ENCODE results near the genes TMEM158, LARS2 and FYCO1.

DNA sequence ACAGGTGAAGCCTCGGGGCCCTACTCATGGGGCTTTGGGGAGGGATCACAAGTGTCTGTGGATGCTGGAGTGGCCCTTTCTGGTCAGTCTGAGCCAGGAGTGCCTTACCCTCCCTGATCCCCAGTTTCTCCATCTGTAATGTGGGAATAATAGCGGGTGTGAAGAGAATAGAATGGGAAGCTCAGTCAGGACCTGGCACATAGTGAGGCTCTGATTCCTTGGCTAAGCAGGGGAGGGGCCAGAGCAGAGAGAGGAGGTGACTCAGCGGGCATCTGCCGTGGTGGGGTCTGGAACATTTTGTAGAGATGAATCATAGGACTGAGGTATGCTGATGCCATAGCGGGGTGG lies 11.1 kb downstream of the TGM4 start:
- PRO-cap = no peak

- PRO-cap = no peak
Observed at GRCh38 chr3:44974392-44975001, 1.5 kb downstream of the ZDHHC3 start.

DNA sequence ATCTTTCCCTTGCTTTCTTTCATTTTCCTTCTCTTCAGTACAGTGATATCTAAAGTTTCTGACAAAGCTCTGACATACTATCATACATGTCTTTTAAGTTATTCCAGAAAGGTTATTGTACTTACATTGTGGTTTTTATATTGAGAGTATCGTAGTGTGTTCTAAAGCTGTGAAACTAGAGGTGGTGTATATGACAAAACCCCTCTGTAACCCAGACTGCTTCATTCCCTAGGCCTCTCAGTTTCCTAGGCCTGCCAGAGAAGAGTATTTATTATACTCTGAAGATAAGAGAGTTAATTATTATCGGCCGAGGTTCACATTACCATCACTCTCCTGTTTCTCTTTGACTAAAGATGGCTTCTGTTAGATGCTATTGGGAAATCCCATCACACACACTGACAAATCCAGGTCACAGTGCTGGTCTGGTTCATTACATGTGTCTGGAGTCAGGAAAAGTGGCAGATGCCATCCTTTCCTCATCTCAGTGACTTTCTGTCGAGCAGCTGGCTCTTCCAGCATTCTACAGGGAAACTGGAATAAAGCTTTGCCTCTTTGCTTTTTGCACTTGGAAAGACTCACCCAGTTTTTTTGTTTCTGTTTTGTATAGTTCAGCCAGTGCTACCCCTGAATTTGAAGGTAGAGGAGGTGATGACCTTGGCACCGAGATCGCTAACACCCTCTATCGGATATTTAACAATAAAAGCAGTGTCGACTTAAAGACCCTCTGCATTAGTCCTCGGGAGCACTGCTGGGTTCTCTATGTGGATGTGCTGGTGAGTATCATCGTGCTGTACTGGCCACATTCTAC lies 20.6 kb downstream of the EXOSC7 start:
- PRO-cap = unidirectional peak, minus-strand start at position 244 of the sequence

GRCh38 chr3:45000625-45001384 lies 24.8 kb downstream of the EXOSC7 start:
- PRO-cap = no peak

DNA sequence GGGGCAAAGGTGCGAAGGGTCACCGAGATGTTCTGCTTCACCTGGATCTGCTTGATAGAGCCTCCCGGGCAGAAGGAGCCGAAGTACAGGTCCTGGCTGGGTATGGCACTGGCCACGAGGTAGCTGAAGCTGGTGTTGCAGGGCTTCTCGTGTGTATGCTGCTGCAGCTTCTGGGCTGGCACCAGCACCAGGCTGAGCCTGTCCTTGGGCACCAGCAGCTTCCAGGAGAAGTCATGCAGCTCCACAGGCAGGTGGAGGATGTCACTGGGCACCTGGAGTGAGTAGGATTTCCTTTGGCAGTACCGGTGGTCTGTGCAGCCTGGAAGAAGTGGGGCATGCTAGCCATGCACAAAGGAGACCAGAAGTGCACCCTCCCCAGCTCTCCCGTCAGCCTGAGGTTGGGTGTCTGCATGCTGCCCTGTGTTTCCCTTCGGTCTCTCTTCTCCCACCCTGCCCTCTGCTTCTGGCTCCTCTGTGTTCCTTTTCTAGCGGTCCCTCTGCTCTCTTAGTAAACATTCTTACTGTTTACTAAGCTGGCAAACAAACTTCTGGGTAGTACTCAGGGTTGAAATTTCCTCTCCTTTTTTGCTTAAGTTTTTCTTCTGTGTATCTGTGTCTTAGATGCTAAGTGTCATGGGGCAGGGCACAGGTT lies 52.7 kb downstream of the CDCP1 start:
- PRO-cap = no peak

GRCh38 chr3:45125353-45125816 lies 20.8 kb downstream of the CDCP1 start:
- PRO-cap = bidirectional peak, plus-strand start at chr3:45125954, minus-strand start at chr3:45125675

DNA sequence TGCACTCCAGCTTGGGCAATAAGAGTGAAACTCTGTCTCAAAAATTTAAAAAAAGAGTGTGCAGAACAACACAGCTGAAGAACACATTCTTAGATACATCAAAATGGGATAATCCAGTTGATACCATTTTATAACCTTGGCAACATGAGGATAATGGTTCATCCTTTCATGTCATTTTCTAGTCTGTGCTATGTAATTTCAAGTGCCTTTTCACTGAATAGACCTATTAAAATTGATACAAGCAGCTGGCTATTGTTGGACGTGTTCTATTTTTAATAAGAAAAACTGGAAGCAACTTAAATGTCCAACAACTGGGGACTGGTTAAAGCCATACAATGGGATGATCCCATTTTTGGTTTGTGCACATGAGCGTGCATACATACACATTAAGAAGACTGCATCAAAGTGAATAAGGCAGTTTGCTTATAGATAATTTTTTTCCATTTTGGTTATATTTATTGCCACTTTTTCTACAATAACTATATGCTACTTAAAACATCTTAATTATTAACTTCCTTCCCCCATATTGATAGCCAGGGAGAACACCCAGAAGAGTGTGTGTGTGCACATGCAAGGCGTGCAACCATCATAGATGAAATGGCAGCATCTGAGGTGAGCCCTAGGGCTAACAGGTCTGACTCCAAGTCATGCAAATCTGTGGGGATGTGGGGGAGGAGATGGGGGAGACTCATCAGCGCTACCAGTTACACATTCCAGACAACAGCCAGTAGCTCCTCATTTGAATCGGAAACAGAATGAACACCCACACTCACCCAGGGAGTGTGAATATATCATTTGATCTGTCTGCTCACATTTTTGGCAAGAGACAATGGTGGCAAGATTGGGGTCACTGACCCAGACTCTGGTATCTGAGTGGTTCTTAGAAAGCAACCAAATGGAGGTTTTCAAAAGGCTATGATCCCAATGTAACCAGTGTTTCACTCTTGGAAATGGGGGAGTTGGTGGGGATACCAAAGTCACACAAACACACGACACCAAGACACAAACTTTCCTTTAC lies 2.7 kb downstream of the CDCP1 start:
- PRO-cap = no peak

GRCh38 chr3:45166647-45167936 lies 20.9 kb upstream of the CDCP1 start:
- PRO-cap = unidirectional peak, minus-strand start at chr3:45167659

DNA sequence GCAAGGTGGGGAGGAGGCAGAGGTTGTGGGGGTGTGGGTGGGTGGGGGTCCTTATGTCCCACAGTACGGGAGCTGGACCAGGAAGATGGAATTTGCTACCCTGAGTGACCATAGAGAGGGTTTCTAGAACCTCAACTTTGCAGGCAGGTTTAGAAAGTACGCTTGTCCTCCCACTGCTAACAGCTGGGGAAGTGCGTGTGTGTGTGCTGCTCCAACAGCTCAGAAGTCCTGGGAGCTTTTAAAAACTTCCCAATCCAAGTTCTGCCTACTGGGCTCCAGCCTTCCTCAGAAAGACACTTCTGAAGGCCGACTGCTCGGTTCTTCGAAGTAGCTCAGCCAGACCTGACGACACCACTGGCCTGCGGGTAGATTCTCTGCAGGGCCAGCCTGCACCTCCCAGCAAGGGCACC lies 15.8 kb downstream of the TMEM158 start:
- PRO-cap = no peak

GRCh38 chr3:45211639-45212386 lies 14.3 kb downstream of the TMEM158 start:
- PRO-cap = no peak

GRCh38 chr3:45225522-45226663 lies at the start of gene TMEM158:
Gene TMEM158 (minus strand): TSS chr3:45226287.
- PRO-cap = bidirectional peak, plus-strand start at chr3:45226449, minus-strand start at chr3:45226287

- PRO-cap = unidirectional peak, plus-strand start at chr3:45388630
Observed at GRCh38 chr3:45387895-45388727, at the start of gene LARS2. Gene LARS2 (plus strand): TSS chr3:45388576.

DNA sequence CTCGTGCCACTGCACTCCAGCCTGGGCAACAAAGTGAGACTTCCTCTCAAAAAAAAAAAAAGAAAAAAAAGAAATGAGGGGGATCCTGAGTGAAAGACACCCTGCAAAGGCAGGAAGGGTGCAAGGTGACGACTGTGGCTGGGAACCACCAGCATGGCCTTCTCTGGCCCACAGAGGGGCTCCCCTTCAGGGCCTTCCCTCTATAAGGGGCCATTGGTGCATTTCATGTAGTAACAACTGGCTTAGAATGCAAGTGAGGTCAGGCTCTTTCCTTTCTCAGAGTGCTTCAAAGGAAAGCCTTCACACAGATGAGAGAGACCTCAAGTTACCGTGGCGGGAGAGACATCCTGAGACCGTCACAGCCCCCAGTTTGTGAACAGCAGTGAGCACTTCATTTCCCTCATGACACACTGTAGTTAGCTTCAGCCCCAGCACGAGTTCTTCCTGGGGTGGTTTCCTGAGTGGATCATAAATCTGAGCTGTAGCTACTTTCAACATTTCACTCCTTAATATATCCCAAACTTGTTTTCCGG lies 96.6 kb upstream of the LIMD1 start:
- PRO-cap = no peak

DNA sequence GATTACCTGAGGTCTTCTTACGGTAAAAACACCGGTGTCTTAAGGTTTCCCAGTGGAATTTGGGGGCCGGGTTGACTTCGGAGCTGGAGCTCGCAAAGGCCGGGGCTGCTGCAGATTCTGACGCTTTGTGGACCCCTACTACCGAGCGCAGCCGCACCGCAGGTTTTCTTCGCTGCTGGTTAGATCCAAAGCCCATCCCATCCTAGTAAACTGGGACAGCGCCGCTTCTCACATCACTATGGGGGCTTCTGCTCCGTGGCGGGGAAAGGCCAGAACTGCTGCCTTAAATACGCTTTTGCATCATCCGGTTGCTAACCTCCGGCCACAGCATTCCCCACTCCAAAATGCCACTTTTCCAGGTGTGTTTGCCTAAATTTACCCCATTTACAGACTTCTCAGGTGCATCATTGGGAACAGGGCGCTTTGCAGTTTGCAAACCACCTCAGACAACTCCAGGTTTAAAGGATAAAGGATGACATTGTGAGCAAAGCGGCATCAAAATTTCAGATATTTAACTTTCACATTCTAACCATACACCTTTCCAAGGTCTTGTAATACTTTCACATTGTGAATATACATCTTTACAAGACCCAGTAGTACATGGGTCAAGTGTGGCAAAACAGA lies 714 bp upstream of the SACM1L start:
- PRO-cap = no peak

- PRO-cap = no peak
Observed at GRCh38 chr3:45869949-45870455, 16.3 kb upstream of the CCR9 start.

DNA sequence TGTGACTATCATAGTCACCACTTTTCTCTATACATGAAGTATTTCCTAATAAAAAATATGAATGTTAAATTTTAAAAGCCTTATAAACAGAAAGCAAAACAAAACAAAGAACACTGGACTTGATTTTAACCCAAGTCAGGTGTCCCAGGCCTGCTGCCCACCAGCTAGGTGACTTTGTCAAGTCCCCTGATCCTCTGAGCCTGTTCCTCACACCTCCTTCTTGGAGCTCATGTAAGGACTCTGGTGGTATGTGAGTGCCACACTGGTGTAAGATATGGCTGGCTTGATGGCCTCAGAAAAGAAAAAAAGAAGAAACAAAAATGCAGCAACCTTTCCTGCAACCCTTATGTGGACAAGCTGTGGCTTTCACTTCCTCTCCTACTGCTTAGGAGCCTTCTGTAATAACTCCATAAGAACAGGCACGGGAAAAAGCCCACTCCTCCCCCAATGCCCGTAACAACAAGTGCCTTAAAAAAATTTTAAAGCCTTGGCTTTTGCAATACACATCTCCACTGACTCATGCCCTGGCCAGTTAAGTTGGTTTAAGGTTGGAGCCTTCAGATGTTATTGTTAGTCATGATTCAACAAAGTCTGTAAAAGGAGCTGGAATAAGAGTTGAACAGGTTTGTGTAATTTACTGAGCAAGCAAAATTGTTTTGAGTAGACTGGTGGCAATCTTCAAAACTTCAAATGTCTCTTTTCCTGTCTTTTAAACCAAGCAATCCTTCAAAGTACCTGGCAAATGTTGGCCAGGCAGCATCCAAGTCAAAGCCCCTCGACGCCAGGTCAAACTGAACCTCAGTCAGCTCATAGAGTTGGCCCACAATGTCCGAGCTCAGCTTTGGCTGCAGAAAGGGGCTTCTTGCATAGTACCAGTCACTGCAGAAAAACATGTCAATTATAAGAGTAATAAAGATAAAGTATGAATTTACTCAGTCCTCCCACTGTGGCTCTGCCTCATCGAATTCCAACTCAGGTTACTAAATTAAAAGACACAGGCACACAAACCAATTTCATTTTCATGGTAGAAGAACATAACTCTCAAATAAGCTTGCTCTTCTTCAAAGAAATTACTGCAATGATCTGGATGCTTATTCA lies 22.9 kb downstream of the FYCO1 start:
- PRO-cap = no peak

DNA sequence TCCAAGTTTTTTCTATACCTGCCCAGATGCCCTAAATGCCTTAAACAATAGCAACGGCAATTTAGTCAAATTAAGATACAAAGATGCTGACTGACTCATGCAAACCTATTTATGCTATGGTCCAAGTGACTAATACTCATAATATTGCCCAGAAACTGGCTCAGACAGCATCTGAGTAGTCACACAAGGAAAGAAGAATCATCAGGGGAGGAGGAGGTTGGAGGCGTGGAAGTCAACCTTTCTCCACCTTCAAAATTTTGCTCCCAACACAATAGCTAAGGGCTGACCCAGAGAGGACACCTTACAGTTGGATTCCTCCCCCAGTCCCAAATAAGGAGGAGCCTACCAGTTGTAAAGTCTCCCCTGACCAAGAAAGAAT lies 6.8 kb downstream of the FYCO1 start:
- PRO-cap = no peak

DNA sequence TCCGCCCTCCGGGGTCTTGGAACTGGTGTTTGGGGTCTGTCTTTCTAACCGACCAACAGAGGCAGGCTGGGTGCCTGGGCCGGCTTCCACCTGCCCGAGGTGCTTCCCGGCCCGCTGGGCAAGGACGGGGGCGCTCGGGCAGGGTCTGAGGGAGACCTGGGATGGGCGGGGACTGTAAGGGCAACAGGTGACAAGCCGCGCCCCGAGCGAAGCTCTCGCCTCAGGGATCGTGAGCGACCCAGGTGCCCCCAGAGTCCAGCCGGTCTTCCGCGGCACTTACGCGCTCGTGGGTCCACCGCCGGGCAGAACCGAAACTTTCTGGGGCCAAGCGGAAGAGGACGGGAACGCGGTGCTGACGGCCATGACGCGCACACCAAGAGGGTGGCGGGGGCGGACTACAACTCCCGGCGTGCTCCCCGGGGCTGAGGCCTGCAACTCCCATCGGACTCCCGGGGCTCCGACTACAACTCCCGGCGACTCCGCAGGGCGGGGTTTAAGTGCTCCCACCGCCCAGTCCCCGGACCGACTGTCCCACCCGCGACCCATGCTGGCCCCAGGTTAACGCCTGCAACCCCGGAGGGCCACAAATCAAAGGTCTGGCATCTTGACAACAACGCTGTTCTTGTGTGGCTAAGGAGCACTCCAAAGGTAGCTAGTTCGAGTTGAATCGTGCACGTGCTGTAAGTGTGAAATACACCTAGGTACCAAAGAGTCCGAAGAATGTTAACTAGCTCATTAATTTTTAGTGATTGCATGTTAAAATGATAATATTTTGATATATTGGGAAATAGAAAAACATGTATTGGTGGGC lies at the start of gene FYCO1:
TSS of gene FYCO1 (minus strand) at position 383 of the 811 bp plus-strand sequence.
- PRO-cap = unidirectional peak, minus-strand start at position 120 of the sequence; unidirectional peak, minus-strand start at position 320 of the sequence; unidirectional peak, minus-strand start at position 374 of the sequence

DNA sequence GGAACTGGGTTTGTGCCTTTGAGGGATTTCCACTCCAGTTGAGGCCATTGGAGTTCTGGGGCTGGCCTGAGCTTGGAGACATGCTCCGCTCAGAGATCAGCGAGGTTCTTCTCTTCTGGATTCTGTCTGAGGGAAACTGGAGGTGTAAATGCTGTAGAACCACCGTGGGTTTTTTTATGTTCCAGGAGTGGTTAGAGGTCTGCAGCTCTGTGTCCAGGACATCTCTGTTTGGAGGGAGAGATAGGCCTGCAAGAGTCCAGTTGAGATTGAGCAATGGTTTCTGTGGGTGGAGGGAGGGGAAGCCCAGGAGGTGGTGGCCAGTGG lies 9.7 kb downstream of the XCR1 start:
- PRO-cap = no peak

DNA sequence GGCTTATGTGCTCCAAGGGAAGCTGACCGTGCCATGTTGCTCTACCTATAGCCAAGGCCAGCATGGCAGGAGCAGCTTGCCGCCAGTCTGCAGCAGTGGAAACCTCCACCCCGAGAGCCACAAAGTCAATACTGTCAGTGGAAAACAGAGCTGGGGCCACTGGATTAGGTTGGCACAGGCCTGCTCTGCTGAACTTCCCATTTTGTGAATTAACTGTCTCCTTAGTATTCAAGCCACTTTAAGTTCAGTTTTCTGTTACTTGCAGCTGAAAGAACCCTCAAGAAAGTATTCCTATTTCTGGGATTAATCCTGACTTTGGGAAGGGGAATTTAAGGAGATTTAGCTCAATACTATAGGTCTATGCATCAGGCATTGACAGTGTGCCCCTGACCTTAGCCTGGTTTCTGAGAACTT lies 63.8 kb upstream of the XCR1 start:
- PRO-cap = no peak

All from duodenum (tissue), 1 donor.